Body of pancreas (tissue), 2 donors: ENCODE results near the gene METTL4.

- PRO-cap: no peak
- RAMPAGE, long total RNA, 2 experiments: no peak in any of the 2 experiments
Observed at GRCh38 chr18:371292-371685, 103.4 kb upstream of the THOC1 start.

- PRO-cap: bidirectional peak, plus-strand start at chr18:449781, minus-strand start at chr18:449662
- RAMPAGE, long total RNA, 2 experiments: no peak in any of the 2 experiments
Observed at GRCh38 chr18:449356-450016, 51.0 kb downstream of the COLEC12 start.

DNA sequence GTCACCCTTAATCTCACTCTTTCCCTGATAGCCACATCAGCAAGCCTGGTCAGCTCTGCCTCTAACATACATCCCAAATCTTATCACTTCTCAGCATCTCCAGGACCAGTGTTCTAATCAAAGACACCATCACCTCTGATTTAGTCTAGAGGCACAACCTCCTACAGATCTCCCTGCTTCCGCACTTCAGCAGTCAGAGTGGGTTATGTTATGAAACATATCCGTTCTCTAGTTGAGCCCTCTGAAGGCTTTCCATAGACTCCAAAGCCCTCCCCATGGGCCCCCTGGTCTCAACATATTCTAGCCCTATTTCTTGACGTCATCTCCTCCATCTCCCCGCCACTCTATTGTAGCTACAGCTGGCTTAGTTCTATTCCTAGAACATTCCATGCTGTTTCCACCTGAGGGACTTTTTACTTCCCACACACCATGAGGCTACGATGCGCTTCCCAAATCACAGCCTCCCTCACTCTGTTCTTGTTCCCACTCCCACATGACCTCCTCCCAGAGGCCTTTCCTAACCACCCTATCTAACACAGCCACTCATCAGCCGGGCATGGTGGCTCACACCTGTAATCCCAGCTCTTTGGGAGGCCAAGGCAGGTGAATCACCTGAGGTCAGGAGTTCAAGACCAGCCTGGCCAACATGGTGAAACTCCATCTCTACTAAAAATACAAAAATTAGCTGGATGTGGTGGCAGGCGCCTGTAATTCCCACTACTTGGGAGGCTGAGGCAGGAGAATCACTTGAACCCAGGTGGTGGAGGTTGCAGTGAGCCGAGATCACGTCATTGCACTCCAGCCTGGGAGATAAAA lies 46.4 kb downstream of the COLEC12 start:
- PRO-cap: no peak
- RAMPAGE, long total RNA, 2 experiments: no peak in any of the 2 experiments

GRCh38 chr18:456112-457106 lies 44.1 kb downstream of the COLEC12 start:
- PRO-cap: no peak
- RAMPAGE, long total RNA, 2 experiments: no peak in any of the 2 experiments

GRCh38 chr18:501497-501813 lies 954 bp upstream of the COLEC12 start:
- PRO-cap: no peak
- RAMPAGE, long total RNA, 2 experiments: no peak in any of the 2 experiments

GRCh38 chr18:727305-728245 lies 15.1 kb upstream of the ENOSF1 start:
- PRO-cap: no peak
- RAMPAGE, long total RNA, 2 experiments: no peak in any of the 2 experiments

DNA sequence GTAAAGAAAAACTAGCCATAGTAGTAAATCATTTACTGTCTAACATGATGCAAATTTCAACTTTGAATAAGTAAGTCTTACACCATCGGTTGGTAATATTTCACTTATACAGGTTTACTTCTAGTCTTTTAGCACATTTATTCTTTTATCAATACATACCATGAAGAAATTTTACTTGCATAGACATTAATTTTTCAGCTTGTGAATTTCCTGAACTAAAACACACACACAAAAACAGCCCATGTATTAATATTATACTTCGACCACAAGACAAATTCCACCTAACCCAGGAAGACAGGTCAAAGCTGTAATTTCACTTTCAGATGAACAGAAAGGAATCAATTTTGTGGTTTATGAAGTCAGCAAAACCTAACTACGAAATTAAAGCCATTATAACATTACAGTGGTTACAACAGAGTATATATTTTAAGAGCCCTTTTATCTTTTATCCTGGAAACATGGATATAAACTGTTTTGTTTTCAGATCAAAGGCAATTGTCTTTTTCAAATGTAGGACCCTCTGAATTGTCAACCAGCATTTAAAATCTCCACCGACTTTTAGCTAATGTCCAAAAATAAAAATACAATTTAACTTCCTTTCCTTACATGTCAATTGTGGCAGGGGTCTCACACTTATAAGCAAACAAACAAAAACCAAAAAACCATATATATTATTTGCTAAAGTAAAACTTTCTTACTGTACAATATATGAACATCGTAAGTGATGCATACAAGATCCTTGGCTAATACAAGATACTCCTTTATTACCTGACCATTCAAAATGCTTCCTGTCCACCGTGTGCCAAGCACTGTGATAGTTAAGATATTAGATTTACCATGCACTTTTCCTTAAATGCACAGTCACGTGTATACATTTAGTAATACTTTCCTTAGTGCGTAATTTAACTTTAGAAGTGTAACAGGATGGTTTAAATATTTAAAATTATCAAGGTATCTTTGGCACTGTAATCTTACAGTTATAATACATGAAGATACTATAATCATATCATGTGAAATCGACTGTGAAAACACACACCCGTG lies 1.6 kb downstream of the YES1 start:
- PRO-cap: no peak
- RAMPAGE, long total RNA, 2 experiments: no peak in any of the 2 experiments

DNA sequence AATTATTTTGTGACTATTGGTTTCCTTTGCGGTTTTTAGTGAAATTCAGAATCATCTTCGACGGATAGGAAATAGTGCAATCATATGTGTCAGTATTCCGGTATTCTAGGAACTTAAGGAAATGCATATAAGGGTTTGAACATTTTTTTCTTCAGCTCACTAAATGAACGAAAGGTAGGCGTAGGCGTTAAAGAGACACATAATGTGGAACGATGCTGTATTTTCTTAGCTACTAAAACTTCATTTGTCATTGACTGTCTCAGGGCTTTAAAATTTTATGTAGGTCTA lies 1.3 kb upstream of the YES1 start:
- PRO-cap: no peak
- RAMPAGE, long total RNA, 2 experiments: no peak in any of the 2 experiments

GRCh38 chr18:814366-815231 lies 2.6 kb upstream of the YES1 start:
- PRO-cap: no peak
- RAMPAGE, long total RNA, 2 experiments: no peak in any of the 2 experiments

- PRO-cap: no peak
- RAMPAGE, long total RNA, 2 experiments: no peak in any of the 2 experiments
Observed at GRCh38 chr18:2515823-2516742, 55.2 kb downstream of the METTL4 start.

- PRO-cap: bidirectional peak, plus-strand start at chr18:2571034, minus-strand start at chr18:2570957; unidirectional peak, minus-strand start at chr18:2571510
- RAMPAGE, long total RNA, 2 experiments: start-site peak on the minus strand in 2 of 2 experiments, at chr18:2571495-2571510 at its widest, 20 to 28 reads per replicate
Observed at GRCh38 chr18:2570653-2571774, at the start of gene METTL4. Gene METTL4 (minus strand): TSS chr18:2571505.

DNA sequence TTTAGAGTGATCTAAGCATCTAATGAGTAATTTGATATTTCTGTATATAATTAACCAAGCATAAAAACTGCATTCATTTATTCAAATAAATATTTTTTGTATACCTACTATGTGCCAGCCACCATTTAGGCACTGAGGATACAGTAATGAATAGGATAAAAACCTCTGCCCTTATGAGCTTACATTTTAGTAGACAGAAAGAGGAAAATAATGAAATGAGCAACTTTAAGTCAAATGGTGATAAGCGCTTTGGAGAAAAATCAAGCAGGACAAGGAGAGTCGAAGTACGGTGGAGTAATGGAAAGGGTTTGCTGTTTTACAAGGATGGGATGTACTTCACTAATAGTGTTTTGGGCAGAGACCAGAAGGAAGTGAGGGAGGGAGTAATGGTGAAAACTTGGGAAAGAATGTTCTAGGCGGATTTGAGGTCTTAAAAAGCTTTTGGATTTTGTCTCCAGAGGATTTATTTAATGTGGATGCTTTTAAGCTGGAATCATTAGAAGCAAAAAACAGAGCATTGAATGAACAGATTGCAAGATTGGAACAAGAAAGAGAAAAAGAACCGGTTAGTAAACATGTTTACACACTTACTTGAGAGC lies 17.5 kb downstream of the NDC80 start:
- PRO-cap: no peak
- RAMPAGE, long total RNA, 2 experiments: no peak in any of the 2 experiments

DNA sequence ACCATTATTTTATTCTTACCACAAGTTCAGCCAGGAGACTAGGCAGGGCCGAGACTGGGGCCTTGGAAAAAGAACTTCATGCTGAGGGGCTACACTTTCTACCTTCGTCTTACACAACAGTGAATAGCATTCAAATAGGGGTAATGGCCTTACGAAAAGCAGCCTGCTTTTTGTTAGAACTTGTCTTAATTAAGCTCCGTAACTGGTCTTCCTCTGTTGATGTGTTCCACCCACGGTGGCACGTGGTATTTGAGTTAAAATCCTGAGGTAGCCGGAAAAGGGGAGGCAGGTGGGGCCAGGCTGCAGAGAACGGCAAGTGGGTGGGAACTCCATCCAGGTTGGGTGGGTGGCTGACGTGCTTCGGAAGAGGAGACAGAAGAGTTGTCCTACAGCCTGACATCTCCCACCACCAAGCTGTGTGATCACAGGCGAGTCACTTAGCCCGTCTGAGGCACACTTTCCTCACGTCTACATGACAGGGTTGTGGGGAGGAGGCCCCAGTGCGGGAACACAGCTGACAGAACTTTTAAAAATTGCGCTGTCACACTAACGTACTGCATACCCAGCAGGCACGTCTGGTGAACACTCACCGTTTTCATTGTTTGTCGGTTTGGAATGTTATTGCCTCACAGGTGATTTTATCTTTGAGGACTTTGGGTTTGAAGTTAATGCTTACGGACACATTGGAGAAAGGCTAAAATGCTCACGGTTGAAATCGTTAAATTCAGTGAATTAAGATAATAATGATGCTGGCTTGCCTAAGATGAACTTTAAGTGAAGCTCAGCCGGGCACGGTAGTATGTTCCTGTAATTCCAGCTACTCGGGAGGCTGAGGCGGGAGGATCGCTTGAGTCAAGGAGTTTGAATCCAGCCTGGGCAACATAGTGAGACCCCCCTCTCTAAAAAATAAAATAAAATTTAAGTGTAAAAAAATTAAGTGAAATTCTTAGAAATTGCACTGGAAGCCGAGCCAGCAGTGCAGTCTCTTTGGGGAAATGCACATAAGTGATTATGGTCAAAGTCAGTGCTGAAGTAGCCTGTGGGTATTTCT lies 8.8 kb downstream of the EMILIN2 start:
- PRO-cap: no peak
- RAMPAGE, long total RNA, 2 experiments: no peak in any of the 2 experiments

DNA sequence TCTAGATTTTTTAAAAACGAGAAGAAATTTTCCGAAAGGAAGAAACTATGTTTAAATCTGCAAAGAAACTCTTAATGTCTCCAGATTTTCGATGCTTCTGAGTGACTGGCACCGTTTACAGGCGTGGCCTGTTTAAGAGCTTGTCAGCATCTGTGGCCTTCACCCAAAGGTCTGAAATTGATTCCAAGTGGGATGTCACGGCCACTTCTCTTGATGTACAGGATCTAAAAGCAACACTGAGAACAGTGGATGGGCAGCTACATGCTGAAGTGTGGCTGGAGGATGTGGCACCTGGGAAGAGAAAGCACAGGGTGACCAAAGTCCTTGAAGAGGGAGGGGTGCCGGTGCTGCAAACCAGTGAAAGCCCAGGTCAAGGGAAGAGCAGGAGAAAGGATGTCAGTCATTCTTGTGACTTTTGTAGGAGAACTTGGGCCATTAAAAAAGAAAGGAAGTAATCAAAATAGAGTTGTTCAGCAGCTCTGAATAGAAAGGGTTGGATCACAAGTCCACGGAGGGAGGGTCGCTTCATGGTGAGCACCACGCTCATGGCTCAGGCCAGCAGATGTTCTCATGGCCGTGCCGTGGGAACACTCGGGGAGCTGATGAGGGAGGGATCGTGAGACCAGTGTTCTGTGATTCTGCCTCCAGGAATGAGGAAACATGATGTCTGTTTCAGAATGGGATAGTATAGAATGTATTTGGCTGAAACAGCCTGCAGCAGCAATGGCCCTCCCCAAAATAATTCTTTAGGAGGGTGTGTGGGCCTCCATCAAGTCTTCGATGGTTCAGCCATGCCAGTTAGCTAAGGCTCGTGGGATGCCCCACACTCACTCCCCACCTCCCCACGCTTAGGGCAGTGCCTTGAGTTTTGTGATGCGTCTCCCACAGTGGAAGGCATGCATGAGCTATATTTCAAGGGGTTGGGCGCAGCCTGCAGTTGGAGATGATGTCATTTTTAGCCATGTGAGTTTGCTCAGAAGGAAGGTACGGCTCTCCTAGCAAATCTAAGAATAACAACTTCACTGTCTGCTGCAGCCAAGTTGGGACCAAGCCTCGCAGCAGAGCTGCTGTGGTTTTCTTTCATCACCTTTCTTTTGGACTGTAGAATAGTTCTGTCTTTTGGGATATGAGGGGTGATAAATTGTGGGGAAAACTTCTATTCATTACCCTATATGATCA lies 28.3 kb downstream of the EMILIN2 start:
- PRO-cap: no peak
- RAMPAGE, long total RNA, 2 experiments: no peak in any of the 2 experiments

- PRO-cap: no peak
- RAMPAGE, long total RNA, 2 experiments: no peak in any of the 2 experiments
Observed at GRCh38 chr18:2913956-2914671, 67.3 kb downstream of the EMILIN2 start.

- PRO-cap: no peak
- RAMPAGE, long total RNA, 2 experiments: no peak in any of the 2 experiments
Observed at GRCh38 chr18:2916125-2916889, 69.5 kb downstream of the EMILIN2 start.

DNA sequence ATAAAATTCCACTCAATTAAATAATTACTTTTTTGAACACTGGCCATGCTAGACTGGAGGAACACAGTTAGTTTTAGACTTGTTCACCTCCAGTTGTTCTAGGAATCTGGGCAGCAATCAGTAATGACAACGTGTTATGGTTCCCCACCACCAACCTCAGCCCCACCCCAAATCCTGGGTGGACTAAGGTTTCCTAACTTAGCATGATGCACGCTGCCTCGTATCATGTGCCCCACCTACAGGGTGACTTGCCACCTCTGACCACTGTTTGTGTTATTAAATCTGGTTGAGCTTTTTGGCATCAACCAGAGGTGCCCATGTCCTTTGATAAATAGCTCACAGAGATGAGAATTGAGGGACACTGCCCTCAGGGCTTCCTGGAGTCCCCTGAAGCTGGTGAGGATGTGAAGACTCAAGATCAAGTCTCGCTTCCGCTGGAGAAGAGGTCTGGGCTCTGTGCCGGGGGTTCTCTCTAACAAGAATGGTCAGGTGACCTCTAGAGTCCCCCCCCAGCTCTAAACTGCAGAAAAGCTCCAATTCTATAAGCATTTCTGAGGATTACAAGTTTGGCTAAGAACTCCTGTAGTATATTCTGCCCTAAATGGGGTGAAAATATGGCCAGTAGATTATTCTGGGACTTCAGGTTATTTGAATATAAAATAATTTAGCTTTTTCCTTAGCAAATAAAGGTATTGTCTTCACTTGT lies 32.5 kb downstream of the LPIN2 start:
- PRO-cap: no peak
- RAMPAGE, long total RNA, 2 experiments: no peak in any of the 2 experiments

- PRO-cap: no peak
- RAMPAGE, long total RNA, 2 experiments: no peak in any of the 2 experiments
Observed at GRCh38 chr18:2997695-2998688, 15.0 kb downstream of the LPIN2 start.

DNA sequence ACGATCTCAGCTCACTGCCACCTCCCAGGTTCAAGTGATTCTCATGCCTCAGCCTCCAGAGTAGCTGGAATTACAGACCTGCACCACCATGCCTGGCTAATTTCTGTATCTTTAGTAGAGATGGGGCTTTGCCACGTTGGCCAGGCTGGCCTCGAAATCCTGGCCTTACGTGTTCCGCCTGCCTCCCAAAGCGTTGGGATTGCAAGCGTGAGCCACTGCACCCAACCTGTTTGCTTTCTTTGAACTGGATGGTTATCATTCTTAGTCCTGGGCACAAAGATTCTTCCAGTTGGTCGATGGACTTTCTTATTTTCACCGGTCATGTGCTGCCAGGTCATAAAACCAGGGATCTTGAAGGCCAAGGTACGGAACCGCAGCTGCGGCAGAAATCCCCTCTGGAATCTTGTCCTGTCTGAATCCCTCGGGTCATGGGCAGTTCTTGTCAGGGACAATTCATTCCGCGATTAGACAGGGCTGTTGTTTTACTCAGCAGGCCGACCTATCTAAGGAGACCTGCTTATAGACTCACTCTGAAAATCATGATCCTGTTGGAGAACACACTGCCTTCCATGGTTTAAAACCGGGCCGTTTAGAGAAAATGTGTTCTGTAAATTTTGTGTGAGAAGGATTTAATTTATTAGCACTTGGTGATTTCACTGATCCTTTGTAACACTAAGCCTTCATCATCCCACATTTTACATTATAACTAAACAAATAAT lies 13.8 kb upstream of the LPIN2 start:
- PRO-cap: no peak
- RAMPAGE, long total RNA, 2 experiments: no peak in any of the 2 experiments

DNA sequence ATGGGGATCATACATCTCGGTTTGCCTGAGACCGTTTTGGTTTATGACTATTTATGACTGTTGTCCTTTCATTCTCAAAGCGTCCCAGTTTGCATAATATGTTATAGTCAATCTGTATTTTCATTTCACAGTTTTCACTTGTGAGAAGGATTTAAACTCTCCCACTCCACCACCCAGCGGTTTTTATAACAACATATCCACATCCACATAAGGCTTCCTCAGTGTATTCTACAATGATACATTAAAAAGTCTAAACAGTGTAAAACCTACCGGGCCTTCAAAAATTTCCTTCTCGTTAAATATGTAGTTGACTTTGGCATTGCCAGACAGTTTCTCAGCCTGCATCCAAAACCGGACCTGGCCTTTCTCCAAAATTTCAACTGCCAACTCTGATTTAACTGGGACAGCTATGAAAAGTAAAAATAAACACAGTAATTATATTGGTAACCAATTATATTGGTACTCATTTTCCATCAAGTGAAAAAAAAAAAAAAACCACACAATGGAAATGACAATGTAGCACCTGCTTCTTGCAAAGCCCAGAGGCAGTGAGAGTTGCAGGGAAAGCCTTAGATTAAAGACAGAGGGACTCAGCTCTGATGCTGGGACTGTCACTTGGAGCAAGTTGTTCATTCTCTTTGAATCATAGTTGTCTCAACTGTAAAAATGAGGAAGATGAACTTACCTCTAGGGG lies 81.1 kb upstream of the LPIN2 start:
- PRO-cap: no peak
- RAMPAGE, long total RNA, 2 experiments: start-site peak on the minus strand in 1 of 2 experiments, centred at position 350 of the sequence, 8 reads per replicate